M059J (cell line): ENCODE data around the genes ITPR1 and ARL8B.

- RAMPAGE, long total RNA = no peak
Observed at GRCh38 chr3:195697-196090, 869 bp upstream of the CHL1 start.

DNA sequence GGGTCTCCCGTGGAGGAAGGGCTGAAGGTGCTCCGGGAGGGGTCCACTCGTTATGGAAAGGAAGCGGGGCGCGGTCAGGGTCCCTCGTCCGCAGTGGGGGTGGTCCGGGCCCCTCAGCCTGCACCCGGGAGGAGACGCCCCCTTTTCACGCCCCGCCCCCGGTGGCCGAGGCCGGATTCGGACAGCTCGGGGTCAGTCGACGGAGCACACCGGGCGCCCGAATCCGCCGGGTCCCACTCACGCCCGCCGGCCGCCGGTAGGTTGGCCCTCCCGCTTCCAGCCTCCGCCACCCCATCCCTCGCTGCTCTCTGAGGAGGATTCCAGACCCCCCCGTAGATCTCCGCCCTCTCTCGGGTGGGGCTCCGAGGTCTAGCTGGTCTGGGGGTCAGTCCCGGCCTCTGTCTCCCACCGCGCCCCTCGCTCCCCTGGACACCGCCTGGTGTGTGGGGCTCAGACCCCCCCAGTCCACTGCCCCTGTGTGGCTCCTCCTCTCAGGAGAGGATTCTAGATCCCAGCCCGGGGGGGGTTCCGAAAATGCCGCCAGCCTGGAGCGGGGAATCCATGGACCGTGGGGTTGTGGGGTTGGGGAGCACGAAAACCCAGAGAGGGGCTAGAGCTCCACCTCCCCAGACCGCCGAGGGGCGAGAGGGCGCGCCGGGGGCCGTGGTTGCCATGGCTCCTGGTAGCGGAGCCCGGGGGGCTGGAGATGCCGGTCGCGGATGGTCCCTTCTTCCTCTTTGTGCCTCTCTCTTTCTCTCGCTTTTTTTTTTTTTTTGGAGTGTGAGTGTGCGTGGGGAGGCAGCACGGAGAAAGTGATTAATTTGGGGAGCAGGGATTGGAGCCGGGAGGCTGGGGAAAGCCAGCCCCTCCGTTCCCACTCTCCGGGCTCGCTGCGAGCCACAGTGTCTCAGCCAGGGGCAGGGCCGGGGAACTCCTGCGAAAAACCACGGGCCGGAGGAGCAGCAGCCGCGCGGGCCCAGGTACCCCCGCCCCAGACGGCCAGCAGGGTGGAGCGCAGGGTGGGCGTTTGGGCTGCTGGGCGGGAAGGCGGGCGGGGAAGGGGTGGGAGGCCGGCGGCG lies 889 bp downstream of the CHL1 start:
- RAMPAGE, long total RNA = no peak

DNA sequence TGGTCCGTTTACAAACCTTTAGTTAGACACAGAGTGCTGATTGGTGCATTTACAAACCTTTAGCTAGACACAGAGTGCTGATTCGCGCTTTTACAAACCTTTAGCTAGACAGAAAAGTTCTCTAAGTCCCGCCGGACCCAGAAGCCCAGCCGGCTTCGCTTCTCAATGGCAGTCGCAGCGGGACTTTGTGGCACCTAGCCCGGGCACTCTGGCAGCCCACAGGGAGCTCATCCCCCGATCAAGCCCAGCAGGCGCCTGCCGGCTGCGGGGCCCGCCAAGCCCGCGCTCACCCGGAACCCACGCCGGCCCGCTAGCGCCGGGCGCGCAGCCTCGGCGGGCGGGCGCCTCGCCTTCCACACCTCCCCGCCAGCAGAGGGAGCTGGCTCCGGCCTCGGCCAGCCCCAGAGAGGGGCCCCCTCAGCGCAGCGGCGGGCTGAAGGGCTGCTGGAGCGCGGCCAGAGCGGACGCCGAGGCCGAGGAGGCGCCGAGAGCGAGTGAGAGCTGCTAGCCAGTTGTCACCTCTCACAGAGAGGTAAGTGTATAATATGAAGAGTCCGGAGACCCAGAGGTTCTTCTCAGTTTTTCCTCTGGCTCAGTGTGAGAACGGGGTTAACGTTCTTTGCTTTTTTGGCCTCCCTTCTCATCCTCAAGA lies 339.4 kb downstream of the CHL1 start:
- RAMPAGE, long total RNA = no peak

GRCh38 chr3:536817-537219 lies 340.3 kb downstream of the CHL1 start:
- RAMPAGE, long total RNA = no peak

GRCh38 chr3:566026-566225 lies 369.4 kb downstream of the CHL1 start:
- RAMPAGE, long total RNA = no peak

- RAMPAGE, long total RNA = no peak
Observed at GRCh38 chr3:2847643-2848070, 262.5 kb downstream of the IL5RA start.

DNA sequence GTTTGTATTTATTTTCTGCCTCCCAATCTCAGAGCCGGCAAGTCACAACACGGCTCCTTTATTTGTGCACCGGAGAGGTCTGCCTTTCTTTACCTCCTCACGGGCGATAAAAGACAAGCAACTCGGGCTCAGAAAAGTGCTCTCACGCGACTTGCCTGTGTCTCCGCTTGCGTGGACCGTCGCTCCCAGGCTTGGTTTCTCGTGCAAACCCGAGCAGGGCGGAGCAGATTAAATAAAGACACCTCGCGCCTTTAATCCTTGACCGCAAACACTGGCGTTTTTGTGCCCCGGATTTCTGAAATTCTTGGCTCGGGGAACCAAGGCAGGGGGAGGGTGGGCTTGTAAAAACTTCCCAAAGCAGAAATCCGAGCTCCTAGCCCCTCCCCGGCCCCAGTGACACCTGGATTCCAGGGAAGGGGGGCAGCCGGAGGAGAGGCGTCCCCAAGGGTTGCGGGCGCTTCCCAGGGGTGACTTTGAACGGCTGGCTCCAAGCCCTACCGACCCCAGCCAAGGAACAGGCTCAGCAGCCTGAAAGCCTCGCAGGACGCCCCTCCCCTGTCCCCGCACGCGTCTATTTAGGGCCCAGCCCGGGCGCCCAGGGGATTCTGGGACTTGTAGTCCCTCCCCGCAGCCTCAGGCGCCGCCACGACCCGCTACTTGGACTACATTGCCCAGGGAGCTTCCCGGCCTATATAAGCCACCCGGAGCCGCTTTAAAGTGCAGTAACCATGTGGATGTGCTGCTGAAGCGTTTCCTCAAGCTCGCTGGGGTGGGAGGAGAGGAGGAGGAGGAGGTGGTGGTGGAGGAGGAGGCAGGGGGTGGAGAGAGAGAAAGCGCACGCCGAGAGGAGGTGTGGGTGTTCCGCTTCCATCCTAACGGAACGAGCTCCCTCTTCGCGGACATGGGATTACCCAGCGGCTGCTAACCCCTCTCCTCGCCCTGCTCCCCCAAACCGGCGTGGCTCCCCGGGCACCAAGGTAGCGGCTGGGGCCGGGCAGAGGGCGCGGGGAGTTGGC lies at the start of gene ITPR1:
Gene ITPR1 (plus strand): TSS at position 720 of the 1,016 bp plus-strand sequence.
- RAMPAGE, long total RNA = no peak

GRCh38 chr3:4493645-4493969 lies 459 bp downstream of the ITPR1 start:
- RAMPAGE, long total RNA = no peak

GRCh38 chr3:4533723-4534348 lies 40.7 kb downstream of the ITPR1 start:
- RAMPAGE, long total RNA = no peak

DNA sequence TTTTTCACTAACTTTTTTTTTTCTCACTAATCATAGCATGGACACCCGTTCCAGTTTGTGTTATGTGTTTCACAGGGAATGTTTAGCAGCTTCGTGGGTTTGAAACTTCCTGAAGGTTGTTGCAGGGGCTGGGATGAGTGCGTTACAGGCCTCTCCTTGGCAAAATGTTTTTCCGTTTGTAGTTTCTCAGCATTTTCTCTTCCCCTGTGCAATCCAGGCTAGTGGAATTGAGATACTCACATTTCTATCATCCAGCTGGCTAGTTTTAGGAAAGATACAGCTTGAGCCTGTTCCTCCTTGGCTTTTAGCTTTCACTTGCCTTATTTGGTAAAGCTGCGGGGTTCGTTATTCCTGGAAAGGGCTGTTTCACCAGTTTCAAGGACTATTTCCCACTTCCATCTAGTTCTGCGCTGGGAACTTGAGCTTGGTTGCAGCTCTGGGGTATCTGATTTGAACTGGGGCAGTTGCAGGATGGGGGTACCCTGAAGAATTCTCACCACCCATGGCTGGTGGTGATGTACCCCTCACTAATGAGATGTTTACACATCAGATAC lies 90.3 kb downstream of the ITPR1 start:
- RAMPAGE, long total RNA = no peak

GRCh38 chr3:4655894-4656472 lies 162.8 kb downstream of the ITPR1 start:
- RAMPAGE, long total RNA = no peak

DNA sequence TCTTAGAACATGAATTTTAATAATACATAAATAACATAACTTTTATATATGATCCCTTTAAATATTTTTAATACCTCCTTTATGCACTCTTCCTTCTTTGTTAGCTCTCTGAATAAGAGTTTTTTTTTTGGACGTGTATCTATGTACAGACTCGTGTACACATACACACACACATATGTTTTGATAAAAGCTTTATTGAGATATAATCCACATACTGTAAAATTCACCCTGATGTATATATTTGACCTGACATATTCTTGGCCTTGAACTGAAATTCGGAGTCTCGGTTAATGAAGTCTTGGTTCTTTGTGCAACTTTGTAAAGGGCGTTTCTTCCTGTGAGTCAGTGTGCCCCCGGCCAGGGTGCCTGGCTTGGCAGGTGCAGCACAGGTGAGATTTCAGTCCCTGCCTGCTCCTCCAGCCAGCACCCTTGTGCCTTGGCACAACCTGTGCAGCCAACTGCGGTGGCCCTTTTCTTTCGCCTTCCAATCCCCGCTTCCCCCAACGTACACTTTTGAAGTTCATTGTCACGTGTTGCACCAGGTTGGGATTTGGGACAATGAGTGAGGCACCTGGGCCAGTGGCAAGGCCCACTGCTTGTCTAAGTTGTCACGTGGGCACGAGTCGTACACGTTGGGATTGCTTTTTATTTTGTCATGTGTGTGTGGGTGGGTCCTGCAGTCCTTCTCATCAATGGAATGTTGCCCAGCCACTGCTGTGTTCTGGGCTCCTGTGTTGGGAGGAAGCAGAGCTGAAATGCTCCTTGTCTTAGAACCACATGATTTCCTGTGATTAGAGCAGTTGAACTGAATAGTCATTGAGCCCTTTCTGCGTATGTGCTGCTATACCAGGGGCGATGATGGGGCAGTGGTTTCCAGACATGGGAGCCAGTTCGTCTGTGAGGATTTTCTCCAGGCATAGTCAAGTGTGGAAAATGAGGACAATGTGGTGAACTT lies 242.9 kb upstream of the BHLHE40 start:
- RAMPAGE, long total RNA = no peak

DNA sequence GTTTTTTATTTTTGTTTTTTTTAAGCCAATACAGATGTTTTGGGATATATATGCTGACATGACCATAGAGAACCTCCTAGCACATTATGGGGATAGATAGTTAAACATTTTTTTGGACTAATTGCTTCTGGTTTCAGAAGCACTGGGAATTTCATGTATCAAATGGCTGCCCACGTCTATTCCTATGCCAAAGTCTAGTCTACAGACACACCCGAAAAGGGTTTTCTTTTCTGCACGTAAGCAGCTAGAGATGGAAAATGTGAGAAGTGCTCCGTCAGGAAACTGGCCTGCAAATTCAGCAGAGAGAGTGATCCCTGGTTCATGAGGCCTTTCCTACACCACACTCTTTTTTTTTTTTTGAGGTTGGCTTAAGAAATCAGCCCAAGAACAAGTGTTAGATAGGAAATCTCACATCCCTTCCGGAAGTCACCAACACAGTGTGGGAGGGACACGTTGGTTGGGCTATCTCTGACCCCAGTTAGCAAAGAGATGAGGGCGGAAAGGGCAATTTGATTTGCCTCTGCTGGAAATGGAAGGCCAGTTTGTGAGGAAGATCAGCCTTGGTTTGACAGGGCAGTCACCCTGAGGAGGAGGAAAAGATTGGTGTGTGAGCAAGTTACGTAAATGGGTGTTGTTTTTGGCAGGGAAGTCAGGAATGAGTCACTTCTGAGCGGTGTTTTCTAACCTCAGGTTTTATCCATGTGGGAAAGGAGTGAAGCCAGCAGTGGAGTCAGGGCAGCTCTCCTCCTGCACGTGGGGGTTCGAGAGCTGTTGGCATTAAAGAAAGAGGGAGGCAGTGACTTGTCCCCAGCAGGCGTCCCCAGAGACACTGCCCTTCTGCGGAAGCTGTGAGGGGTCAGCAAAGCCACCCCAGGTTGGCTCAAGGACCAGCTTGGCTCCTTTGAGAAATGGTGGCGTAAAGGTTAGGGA lies 237.8 kb upstream of the BHLHE40 start:
- RAMPAGE, long total RNA = no peak

DNA sequence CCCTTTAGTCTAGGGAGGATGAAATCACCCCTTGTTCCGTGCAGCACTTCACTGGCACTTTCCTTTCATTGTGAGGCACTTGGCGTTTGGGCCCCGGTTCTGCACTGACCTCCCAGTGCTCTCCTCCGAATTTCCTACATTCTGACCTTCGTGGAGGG lies 152.7 kb upstream of the BHLHE40 start:
- RAMPAGE, long total RNA = no peak

DNA sequence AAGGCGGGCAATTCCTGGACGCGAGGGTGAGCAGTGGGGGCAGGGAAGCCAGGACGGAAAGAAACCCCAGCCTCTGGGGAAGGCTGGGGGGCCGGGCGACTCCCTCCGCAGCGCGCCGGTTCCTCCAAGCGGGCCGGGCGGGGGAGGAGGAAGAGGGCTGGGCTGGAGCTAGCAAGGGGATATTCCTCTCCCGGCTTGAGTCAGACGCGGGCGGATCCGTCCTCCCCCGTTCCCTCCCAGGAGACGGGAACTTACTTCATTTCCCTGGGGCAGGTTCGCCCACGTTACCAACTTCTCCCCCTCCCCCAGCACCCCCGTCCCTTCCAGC lies 549 bp upstream of the BHLHE40 start:
- RAMPAGE, long total RNA = no peak

- RAMPAGE, long total RNA = no peak
Observed at GRCh38 chr3:5002568-5002847, 23.3 kb downstream of the BHLHE40 start.

DNA sequence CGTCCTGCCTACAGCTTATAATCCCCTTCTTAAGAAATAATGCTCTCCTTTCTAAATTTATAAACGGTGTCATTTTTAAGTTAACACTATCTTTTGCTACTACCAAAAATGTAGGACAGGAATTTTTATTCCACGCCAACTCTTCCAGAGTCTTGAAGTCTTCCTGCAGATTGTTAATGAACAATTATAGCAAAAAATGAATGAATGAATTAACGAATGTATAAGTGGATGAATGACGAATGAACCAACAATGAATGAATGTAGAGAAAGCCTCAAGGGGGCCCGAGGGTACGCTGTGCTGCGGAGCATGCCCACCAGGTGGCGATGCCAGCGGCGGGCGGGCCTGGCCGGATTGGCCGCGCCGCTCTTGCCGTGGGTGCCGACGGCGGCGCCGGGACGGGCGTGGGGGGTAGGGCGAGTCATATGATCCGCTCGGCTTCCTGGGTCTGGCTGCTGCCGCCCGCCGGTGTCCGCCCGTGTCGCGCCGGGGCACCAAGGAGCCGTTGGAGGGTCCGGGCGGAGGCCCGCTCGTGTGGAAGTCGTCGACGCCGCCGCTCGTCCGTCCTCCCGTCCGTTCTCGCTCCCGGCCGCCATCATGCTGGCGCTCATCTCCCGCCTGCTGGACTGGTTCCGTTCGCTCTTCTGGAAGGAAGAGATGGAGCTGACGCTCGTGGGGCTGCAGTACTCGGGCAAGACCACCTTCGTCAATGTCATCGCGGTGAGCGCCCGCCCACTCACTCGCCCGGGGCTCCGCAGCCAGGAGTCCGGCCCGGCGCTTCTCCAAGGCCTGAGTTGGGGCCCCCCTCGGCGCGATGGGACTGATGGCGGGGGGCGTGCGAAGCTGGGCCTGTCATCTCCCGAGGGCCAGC lies at the start of gene ARL8B:
Gene ARL8B (plus strand): TSS at position 422 of the 869 bp plus-strand sequence.
- RAMPAGE, long total RNA = start-site peak on the plus strand centred at position 420 of the sequence, 73 bp wide, 35 and 34 reads in 2 replicates

- RAMPAGE, long total RNA = no peak
Observed at GRCh38 chr3:5188958-5189219, 1.4 kb downstream of the EDEM1 start.

DNA sequence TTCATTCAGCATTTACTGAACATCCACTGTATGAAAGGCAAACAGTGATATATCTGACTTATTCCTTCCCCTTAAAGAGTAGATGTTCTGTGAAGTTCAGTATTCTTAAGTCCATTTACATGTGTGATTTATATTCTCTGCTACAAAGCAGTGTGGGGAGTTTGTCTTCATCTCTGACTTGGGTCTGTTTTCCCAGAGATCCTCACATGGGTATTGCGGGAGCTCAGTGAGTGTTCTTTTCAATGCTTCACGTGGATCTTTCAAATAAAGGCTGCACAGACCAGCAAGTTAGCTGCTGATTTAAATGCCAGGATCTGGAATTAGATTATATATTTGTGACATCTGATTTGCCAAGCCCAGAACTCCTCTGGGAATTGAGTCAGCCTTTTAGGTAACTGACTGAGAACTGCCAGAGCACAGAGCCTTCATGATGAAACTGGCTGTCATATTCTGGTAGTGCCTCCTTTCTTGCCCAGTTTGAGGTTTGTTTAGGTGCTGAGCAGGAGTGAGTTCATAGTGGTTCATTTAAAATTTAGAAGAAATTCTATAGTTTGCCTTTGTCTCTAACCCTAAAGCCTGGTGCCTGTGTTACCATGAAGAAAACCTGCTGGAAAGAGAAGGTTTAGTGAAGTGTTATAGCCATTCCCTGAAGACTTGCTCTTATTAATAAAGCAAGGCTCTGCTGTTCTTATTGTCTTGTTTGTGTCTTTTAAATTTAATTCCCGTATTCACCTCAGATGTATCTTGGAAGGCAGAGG lies 14.8 kb downstream of the EDEM1 start:
- RAMPAGE, long total RNA = no peak

DNA sequence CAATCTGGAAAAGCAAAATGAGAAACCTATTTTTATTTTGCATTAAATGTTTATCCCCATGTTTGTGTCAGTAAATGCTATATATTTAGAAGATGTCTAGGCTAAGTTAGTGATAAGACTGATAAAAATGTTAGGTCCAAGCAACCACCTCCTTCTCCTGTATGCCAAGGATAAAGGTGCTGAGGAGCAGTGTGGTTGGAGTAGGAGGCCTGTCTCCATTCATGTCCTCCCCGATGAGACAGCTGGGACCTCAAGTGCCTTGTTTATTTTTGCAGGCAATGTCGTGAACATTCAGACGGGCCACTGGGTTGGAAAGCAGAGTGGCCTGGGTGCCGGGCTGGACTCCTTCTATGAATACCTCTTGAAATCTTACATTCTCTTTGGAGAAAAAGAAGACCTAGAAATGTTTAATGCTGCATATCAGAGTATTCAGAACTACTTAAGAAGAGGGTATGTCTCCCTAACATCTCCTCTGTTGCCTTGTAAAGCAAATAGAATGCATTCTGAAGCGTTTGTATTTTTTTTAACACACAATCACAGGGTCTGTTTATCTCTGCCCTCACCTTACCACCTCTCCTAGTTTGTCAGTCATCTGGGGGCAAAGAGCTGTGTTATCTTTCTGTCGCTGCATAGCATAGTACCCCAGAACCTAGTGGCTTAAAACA lies 17.4 kb downstream of the EDEM1 start:
- RAMPAGE, long total RNA = no peak